ENCODE results near the genes MMGT1, BRS3 and ENSG00000230707.

- RRBS = no CpG with 5 or more reads among the region's 1 CpG
Measured at GRCh38 chrX:134603872-134604367, 54.4 kb downstream of the PLAC1 start.

- RRBS = no CpG with 5 or more reads among the region's 4 CpGs
Measured at GRCh38 chrX:134764180-134764547, 32.8 kb downstream of the PABIR2 start.

DNA sequence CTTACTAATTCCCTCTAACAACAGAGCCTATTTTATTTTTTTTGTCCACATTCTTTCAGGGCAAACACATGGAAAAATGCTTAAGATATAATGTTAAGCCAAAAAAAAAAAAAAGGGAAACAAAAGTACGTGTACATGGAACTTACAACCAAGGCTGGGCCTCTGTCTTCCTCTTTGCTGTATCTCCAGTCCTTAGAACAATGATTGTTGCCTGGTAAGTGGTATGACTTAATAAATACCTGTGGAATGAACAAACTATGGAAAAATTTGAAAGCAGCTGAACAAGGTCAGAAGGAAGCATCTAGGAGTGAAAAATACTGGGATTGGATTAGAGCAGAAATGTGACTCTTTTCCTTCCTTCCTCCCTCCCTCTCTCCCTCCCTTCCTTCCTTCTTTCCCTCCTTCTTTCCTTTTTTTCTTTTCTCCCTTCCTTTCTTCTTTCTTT is 21.5 kb upstream of the MOSPD1 start:
- RRBS = no CpG with 5 or more reads among the region's 1 CpG

DNA sequence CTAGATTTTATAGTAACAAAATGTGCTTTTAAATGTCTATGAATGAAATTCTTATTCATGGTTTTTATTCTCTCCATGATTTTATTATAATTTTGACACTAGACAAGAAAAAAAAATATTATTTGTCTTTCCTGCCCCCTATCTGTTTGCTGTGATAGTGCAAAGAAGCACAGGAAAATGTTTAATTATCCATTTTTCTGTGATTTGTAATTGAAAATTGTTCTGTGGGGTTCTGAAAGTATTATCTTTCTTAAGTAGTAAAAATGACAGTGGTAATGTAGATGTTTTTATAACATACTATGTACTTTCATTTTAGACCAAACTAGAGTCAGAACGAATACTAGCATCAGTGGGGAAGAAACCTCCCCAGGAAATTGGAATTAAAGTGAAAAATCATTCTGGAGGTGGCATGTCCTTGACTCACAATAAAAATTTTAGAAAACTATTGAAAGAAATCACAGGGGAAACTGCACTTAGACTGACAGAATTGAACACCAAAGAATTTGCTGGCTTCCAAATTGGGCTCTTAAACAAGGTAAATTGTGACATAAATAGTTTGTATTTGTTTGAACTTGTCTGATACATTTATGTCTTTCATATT is 52.1 kb downstream of the INTS6L start:
- RRBS = no CpG with 5 or more reads among the region's 1 CpG

DNA sequence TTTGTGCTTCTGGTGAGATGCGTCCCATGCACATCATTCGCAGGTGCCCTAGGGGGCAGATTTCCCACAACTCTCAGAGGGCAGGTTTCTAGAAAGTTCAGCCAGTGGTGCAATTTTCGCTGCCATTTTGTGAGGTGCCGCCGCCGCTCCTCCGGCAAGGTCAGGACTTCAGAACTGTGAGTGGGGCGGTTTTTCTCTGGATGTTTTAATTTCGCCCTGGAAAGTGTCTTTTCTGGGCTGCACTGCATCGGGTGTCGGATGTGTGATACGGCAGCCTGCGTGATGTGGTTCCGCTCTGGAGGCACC is 27.1 kb downstream of the CT45A3 start:
- RRBS = no CpG with 5 or more reads among the region's 14 CpGs

GRCh38 chrX:135973348-135974356 is at the start of gene MMGT1:
Gene MMGT1, minus strand, starts transcription at chrX:135973988.
- RRBS = 11% methylated on average over 14 of the region's 76 CpGs

GRCh38 chrX:136150029-136150517 is 46.8 kb upstream of the FHL1 start:
- RRBS = no CpG with 5 or more reads among the region's 7 CpGs

DNA sequence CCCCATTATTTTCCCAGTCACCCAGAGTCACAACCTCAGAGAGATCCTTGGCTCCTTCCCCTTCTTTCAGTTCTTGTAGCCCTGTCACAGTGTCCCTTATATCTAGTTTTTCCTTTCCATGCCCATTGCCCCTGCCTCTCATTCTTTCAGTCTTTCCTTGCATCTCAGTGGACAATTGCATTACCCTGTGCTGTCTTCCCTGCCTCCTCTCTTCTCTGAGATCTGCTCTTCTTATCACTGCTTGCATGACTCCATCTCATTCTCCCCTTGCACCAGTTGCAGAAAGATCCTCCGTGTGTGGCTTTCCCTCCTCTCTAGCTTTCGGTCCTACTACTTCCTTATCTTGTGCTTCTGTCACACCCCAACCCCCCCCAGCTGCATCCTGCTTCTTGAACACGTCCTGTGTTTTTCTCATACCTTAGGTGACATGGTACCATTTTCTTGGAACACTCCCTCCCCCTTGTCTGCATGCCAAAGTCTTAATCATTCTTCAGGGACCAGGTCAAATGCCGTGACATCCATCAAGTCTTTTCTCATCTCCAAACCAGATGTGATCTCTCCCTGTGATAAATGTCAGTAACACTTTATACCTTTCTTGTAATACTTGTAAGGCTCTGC is 3.1 kb upstream of the FHL1 start:
- RRBS = no CpG with 5 or more reads among the region's 4 CpGs

GRCh38 chrX:136487753-136488151 is at the start of gene BRS3:
Gene BRS3, plus strand, starts transcription at chrX:136487947.
- RRBS = no CpG with 5 or more reads among the region's 5 CpGs

- RRBS = no CpG with 5 or more reads among the region's 1 CpG
Measured at GRCh38 chrX:136587815-136588363, 55.9 kb downstream of the VGLL1 start.

GRCh38 chrX:136639429-136639759 is 8.6 kb upstream of the CD40LG start:
- RRBS = no CpG with 5 or more reads among the region's 3 CpGs

DNA sequence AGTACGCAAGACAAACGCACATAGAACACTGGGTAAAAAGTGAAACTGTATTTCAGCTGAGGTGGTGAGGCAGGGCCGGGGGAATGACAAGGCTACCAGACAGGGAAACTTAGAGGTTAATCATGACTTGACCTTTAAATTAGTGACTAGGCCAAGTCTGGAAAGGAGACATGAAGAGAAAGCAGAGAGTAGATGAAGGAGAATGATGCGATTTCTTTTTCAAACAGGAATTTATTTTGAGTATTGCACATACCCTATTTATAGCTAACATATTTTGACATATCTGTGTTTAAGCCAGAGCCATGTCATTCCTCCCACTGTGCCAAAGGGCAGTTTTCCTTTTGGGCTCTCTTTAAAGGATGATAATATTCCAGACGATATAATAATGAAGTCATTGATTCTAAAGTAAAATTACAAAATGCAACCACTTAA is 49.4 kb downstream of the ARHGEF6 start:
- RRBS = no CpG with 5 or more reads among the region's 5 CpGs

DNA sequence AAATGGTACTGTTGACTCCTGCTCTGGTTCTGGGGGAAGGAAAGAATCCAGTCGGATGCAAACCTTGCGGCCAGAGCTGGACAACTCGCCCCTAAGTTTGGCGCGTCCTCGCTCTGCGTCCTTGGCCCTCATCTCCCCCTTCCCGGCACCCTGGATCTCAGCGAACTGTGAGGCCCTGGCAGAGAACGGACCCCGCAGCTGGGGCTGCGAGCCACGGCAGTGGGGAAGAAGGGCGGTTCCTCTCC is 14.0 kb downstream of the ARHGEF6 start:
- RRBS = no CpG with 5 or more reads among the region's 14 CpGs

GRCh38 chrX:136861476-136862243 is 18.9 kb downstream of the RBMX start:
- RRBS = no CpG with 5 or more reads among the region's 11 CpGs

GRCh38 chrX:140090977-140092174 is at the start of gene ENSG00000230707:
Gene ENSG00000230707, plus strand, starts transcription at chrX:140091678.
- RRBS = 16% methylated on average over 11 of the region's 111 CpGs

DNA sequence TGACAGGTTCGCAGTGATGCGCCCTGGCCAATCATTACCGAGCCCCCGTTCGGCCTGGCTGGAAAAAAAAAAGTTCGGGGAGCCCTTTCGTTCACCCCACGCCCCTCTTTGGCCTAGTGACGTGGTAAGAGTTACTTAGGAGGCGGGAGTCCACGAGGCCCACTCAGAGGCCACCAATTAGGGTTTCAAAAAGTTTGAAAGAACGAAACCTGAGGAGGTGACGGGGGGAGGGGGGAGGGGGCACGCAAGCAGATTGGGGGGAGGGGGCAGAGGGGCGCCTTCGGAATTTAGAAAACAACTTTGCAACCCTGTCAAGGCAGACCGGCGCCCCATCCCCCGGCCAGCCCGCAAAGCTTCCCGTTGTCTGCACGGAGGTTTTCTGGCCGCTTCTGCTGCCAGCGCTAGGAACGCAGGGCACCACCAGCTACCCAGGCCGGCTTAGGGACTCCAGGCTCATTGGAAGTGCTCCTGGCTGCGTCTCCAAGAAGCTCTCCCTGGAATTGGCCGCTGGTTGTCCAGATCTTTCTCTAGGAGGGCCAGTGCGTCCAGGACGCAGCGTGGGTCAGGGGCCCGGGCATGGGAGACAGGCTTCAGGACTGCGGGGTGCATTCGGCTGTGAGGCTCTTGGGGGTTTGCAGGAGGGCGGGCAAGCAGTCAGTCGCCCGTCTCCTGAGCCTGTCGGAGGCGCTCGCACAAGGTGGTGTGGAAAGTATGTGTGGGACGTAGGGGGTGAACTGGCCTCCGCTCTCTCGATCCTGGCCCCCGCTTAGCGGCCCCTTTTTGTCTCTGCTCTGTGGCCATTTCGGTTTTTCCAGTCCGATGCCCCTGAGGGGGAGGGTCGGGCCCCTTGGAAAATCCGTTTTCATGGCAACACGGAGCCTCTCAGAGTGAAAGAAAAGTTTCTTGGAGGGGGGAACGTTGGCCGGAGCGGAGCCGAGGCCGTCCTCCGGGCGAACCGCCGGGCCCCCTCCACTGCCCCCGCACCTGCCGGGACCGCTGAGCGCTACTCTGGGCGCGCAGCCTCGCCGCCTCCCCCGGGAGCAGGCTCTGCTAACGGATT is 622 bp upstream of the SOX3 start:
- RRBS = 14% methylated on average over 12 of the region's 69 CpGs

DNA sequence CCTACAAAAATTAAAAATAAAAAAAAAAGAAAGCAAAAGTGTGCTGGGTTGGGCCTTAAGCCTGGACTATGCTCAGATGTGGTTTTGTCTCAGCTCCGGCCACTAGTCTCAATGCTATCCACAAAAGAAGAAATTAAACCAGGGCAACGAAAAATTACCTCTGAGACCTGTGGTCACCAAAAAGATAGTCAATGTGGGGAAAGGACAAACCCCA is 210.3 kb upstream of the MAGEC2 start:
- RRBS = no CpG with 5 or more reads among the region's 2 CpGs

- RRBS = no CpG with 5 or more reads among the region's 6 CpGs
Measured at GRCh38 chrX:142977294-142978097, 48.2 kb upstream of the SPANXN4 start.

DNA sequence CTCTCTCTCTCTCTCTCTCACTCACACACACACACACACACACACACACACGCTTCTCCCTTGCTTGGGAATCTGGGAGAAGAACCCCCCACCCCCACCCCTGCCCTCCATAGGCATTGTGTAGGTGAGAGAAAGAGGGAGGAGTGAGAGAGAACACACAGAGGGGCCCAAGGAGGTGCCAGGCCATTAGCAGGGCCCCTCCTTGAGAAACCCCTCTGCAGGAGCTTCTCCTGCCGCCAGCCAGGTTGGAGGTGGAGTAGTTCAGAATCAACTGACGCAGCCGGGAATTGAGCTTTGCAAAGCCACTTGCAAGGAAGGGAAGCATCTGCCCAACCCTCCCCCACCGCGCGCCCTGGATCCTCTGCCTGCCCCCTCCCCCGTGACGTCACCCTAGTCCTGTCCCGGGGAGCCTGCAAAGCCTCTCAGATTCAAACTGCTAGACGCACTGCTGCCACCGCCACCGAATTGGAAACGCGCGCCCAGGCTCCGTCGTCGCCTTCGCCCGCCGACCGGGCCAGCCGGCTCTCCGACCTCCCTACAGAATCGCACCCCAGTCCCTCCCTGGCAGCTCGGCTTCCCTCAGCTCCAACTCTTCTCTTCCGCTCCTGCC is 3.6 kb downstream of the SLITRK2 start:
- RRBS = no CpG with 5 or more reads among the region's 28 CpGs

All from iris pigment epithelial cell (primary cell).